Placental epithelial cell (primary cell): ENCODE data around the gene PLEKHB1.

- CAGE, long polyA plus RNA, result no peak
Measured at GRCh38 chr11:72777544-72778525, 16.0 kb downstream of the STARD10 start.

DNA sequence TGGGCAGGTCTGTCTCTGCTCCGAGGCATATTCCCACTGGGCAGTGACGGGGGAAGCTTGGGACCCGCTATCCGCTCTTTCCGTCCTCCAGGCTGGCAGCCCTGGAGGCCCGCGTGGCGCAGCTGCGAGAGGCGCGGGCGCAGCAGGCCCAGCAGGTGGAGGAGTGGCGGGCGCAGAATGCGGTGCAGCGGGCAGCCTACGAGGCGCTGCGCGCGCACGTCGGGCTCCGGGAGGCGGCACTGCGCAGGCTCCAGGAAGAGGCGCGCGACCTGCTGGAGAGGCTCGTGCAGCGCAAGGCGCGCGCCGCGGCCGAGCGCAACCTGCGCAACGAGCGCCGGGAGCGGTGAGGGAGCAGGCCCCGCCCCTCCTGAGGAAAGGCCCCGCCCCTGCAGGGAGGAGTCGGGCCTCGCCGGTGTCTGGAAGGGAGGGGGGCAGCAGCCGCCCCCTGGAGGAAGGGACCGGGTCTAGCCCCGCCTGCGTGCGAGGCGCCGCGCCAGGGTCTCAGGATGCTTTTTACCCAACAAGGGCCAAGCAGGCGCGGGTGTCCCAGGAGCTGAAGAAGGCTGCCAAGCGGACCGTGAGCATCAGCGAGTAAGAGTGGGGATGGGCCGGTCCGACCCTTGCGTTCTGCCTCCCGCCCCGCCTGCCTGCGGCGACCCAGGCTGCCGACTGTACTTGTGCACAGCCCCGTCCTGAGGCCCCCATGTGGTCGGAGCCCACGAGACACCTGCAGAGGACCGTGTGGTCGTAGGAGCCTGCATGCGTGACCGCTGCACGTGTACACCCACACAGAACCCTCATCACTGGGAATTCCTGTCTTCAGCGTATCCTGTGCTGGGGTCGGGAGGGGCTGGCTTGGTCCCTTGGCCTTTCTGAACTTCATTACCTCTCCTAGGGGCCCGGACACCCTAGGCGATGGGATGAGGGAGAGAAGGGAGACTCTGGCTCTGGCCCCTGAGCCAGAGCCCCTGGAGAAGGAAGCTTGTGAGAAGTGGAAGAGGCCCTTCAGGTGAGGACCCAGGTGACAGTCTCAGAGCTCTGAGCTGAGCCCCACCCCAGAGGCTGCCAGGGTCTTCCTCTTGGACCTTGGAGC lies 8.1 kb downstream of the ATG16L2 start:
- CAGE, long polyA plus RNA, result no peak

GRCh38 chr11:72825186-72825555 lies 11.0 kb downstream of the ATG16L2 start:
- CAGE, long polyA plus RNA, result no peak

- CAGE, long polyA plus RNA, result no peak
Measured at GRCh38 chr11:72832192-72832776, 18.1 kb downstream of the ATG16L2 start.

DNA sequence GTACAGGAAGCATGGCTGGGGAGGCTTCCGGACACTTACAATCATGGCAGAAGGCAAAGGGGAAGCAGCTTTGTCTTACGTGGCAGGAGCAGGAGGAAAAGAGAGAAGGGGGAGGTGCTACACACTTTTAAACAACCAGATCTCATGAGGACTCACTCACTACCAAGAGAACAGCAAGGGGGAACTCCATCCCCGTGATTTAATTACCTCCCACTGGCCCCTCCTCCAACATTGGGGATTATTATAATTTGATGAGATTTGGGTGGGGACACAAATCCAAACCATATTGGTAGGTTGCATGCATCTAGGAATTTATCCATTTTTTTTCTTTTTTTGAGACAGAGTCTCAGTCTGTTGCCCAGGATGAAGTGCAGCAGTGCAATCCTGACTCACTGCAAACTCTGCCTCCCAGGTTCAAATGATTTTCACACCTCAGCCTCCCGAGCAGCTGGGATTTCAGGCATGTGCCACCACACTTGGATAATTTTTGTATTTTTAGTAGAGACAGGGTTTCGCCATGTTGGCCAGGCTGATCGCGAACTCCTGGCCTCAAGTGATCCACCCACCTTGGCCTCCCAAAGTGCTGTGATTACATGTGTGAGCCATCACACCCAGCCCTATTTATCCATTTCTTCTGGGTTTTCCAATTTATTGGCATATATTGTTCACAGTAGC lies 98.9 kb downstream of the ATG16L2 start:
- CAGE, long polyA plus RNA, result no peak

GRCh38 chr11:73004517-73005193 lies 137.5 kb downstream of the FCHSD2 start:
- CAGE, long polyA plus RNA, result no peak

DNA sequence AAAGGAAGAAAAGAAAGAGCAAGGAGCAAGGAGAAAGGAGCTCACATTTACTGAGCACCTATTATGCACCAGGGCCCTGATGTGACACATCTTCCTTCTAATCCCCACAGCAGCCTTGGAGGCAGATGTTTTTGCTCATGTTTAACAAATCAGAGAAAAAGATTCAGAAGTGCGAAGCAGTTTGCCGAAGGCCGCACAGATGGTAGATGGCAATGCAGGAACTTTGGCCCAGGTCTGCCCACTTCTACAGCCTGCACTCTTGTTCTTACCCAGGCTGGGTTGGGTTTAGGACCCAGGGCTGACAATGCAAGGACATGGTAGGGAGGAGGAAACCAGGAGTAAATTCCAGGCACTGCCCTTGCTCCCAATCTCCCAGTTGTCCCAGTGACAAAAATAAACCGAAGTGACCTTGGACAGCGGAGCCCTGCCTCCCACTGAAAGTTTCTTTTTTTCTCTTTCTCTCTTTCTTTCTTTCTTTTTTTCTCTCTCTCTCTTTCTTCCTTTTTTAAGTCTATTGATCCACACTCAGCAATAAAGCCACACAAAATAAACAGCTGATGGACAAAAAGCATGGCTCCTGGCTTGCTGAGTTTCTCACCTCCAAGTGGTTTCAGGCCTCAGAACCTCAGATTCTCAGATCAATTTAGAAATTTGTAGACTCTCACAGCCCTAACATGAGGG lies 33.4 kb upstream of the FCHSD2 start:
- CAGE, long polyA plus RNA, result no peak

DNA sequence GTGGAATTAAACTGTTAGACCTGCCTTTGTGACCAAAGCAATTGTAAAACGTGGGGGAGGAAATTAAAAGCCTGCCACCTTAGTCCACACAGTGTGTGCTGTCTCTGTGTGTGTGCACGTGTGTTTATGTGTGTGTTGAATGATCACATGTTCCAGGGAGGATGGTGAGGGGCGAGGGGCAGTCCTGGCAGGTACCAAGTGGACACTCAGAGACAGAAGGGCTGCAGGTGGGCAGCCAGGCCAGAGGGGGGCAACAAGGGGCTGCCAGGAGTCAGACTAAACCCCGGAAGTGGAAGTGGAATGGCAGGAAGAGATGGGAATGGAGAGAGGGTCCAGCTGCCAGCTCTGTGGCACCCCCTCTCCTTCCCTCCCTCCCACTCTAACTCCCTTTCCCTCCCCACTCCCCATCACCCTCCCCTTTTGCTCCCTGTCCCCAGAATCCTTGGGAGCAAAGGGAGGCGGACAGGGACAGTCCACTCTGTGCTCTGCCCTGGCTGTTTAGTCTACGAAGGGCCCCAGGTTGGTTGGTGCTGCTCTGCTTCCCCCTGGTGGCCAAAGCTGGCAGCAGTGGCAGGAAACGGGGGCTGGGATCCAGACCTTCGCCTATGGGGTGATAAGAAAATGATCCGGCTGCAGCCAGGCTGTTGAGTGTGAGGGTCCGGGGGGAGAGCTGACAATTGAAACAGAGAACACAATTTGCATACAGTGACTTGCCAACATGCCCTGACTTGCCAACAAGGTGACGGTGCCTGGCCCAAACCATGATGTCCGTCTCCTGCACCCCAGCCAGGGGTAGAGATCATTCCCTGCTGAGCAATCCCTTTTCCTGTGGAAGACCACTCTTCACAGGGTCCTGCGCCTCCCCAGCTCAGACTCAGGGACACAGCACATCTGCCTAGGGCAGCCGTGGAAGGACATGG lies 24.4 kb downstream of the P2RY2 start:
- CAGE, long polyA plus RNA, result no peak

GRCh38 chr11:73400252-73401254 lies 24.4 kb downstream of the RELT start:
- CAGE, long polyA plus RNA, result no peak

DNA sequence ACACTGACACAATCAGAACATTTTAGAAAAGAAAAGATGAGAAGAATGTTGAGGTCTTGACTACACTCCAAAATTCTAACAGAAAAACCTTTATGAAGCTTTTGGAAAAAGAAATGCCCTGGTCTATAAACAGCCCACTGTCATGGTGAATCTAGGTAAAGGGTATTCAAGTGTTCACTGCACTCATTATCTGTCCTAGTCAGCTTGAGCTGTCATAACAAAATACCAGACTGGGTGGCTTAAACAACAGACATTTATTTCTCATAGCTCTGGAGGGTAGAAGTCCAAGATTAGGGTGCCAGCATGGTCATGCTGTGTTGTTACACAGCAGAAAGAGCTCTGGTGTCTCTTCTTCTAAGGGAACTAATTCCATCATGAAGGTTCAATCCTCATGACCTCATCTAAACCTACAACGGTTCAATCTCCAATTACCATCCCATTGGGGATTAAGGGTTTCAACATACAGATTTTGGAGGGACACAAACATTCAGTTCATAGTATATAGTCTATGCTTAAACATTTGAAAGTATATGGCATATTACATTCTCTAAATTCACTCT lies 89.2 kb downstream of the RELT start:
- CAGE, long polyA plus RNA, result no peak

DNA sequence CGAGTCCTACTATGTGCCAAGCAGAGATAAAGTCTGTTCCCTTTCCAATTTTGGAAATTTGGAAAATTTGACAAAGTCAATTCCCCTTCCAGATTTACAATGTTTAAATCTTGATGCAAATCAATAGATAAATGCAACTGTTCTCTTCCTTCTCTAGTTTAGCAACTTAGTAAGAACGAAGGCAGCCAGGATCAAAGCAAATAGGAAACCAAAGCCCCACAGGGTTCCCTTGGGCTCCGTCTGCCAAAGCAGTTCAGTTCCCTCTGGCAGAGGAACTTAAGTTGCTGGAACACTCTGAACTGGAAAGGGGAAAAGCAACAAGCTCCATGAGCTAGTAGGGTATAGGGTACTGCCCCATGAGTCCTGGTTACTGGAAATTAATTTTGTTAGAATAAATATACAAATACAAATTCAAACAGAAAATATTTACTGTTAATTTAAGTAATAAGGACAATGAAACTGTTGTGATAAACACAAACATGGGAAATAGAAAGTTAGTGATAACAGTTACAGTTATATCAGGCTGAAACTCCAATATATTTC lies 91.3 kb downstream of the RELT start:
- CAGE, long polyA plus RNA, result no peak

GRCh38 chr11:73510441-73511337 lies 87.2 kb downstream of the FAM168A start:
- CAGE, long polyA plus RNA, result no peak

GRCh38 chr11:73645962-73646971 lies at the start of gene PLEKHB1:
Gene PLEKHB1, plus strand, starts transcription at chr11:73646581.
- CAGE, long polyA plus RNA, result no peak

GRCh38 chr11:73647375-73648067 lies 1.1 kb downstream of the PLEKHB1 start:
- CAGE, long polyA plus RNA, result no peak

- CAGE, long polyA plus RNA, result no peak
Measured at GRCh38 chr11:73795778-73796259, 8.1 kb downstream of the MRPL48 start.

GRCh38 chr11:73899034-73899367 lies 22.2 kb downstream of the PAAF1 start:
- CAGE, long polyA plus RNA, result no peak

- CAGE, long polyA plus RNA, result no peak
Measured at GRCh38 chr11:74288048-74288582, 23.3 kb downstream of the P4HA3 start.

DNA sequence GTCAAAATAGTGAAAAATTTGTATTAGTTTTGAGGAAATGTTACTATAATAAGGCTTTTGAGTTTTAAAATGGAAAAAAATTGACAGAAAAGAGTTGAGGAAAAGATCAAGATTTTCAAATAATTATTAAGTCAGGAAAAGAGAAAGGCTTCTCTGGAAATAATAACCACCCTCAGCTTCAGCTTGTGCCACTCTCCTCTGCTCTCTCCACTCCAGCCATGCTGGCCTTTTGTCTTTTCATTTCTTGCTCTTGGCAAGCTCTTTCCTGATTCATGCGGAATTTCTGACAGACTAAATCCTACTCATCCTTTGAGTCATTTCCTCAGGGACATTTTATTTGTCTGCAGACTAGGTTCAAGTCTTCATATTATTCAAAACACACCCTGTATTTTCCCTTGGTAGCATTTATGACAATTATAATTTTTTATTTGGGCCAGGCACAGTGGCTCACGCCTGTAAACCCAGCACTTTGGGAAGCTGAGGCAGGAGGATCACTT lies 7.7 kb upstream of the P4HA3 start:
- CAGE, long polyA plus RNA, result no peak

DNA sequence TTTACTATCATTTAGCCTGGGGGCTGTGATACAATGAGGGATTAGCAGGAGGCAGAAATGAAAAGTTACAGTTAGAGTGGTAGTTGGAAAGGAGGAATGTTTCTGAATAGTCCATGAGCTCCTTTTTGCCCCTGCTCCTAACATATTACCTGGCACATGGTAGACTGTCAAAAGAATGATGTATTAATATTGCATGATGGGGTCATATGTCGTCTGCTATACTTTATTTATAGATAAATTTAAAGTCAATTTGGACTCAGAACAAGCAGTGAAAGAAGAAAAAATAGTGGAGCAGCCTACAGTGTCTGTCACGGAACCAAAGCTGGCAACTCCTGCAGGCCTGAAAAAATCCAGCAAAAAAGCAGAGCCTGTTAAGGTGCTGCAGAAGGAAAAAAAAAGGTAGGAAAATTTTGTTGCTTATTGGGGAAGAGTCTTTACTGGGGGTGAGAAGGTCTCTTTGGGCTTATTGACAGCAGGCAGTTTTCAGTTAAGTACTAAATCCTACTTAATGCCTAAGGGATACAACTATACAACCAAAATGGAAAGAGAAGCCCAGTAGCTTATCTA lies 32.9 kb downstream of the POLD3 start:
- CAGE, long polyA plus RNA, result no peak

DNA sequence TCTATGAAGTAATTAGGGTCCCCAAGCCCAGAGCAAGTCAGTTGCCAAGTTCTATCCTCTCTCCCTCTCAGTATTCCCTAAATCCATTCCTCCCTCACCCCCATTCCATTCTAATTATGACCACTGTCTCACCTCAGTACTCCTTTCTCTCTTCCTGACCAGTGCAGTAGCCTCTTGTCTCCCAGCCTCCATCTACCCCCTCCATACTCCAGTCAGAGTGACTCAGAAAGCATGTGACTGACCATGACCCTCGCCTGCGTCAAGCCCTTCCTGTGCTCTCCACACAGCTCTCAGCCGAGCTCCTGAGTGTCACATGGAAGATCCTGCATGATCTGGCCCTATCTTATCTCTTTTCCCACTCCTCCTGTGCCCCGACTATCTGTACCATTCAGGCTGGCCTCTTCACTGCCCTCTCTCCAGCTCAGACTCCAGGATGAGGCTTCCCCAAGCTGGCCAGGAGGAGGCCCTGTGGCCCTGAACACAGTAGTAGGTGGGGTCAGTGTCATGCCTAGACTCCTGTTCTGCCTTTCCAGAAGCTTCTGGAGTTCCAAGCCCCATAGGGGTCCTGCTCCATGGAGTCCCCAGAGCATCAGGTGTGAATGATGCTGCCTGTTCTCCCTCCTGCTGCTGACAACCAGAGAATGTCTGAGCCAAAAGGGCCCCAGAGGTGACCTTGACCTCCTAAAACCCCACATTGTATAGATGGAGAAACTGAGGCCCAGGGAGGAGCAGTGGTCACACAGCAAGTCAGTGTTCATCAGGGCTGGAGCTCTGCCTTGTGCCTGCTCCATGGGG lies 42.7 kb downstream of the NEU3 start:
- CAGE, long polyA plus RNA, result no peak